Occipital lobe (tissue), 2 donors: Measurements from ENCODE around the genes BMP2, TMX4 and LAMP5.

GRCh38 chr20:5608281-5609278 is 2.2 kb downstream of the GPCPD1 start:
- RAMPAGE, long total RNA = no peak

- RAMPAGE, long total RNA = no peak
These were observed 42.4 kb upstream of the GPCPD1 start for GRCh38 chr20:5653144-5653701.

- RAMPAGE, long total RNA = no peak
These were observed 12.9 kb upstream of the SHLD1 start for GRCh38 chr20:5737063-5737899.

DNA sequence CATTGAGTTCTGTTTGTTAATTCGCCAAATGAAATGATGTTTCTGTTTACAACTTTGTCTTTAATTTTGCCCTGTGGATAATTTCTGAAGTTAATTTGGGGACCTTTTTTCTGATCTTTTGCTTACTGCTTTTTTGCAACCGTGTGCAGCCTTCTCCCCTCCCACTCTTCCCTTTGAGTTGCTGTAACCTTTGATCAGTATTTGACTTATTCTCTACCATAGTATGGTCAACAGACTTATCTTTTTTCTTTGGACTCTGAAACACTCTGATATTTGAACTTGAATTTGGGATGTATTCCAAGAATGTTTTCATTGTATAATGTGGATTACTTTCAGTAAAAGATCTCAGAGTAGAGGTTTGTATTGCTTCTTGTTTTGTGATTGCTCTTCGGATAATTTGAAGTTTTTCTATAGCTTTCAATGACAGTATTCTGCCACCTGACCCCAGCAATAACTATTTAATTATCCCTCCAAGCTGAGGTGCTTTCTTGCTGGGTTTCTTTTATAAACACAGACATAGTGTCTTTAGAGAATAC is 1.7 kb downstream of the CRLS1 start:
- RAMPAGE, long total RNA = no peak

DNA sequence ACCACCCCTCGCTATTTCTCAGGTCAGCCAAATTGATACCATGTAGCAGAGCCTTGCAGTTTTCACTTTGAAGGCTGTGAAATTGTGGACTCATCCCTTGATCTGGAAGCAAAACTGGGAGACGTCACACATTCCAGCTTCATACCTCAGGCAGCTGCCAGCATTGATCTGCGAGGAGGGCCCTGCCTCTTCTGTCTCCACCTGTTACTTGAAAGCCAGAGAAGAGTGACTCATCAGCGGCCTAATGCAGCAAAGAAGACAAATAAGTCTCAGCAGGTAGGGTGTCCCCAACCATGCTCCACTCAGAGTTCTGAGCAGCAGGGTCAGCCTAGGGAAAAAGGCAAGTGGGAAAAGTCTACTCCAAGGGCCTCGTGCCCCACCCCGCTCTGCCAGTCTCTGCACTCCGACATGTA is 69.4 kb upstream of the BMP2 start:
- RAMPAGE, long total RNA = no peak

GRCh38 chr20:6707961-6708481 is 59.5 kb upstream of the BMP2 start:
- RAMPAGE, long total RNA = no peak

DNA sequence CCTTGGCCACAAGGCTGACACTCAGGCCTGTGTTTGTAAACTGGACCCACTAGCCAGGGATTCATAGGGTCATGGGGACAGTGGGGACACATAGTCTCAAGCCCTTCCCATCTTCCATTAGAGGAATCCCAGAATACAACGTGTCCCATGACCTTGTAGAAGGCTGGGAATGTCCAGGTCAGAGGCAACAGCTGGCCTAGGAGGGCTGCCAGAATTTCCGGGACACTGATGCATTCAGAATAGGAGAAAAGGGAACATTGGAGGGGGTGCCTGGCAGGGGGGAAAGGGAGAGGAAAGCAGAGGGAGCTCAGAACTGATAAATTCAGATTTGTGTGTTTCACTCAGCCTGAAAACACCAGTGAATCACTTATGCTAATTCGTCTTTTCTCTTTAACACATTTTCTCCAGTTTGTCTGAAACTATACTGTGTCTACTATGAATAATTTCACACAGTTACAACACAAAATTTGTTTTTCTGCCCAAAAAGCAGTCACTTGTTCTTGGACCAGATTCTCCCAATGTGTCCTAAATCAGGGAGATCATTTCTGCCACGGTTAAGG is 35.5 kb upstream of the BMP2 start:
- RAMPAGE, long total RNA = no peak

DNA sequence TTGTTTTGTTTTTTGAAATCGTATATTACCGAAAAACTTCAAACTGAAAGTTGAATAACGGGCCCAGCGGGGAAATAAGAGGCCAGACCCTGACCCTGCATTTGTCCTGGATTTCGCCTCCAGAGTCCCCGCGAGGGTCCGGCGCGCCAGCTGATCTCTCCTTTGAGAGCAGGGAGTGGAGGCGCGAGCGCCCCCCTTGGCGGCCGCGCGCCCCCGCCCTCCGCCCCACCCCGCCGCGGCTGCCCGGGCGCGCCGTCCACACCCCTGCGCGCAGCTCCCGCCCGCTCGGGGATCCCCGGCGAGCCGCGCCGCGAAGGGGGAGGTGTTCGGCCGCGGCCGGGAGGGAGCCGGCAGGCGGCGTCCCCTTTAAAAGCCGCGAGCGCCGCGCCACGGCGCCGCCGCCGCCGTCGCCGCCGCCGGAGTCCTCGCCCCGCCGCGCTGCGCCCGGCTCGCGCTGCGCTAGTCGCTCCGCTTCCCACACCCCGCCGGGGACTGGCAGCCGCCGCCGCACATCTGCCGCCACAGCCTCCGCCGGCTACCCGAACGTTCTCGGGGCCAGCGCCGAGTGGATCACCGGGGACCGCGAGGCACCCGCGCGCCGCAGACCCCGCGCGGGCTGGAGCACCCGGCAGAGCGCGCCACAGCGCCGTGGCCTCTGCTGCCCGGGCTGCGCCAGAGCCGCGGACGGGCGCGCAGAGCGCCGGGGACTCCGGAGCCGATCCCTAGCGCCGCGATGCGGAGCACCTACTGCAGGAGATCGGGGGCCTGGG is at the start of gene BMP2:
Gene BMP2 (plus strand): TSS at position 395 of the 770 bp plus-strand sequence.
- RAMPAGE, long total RNA = no peak

DNA sequence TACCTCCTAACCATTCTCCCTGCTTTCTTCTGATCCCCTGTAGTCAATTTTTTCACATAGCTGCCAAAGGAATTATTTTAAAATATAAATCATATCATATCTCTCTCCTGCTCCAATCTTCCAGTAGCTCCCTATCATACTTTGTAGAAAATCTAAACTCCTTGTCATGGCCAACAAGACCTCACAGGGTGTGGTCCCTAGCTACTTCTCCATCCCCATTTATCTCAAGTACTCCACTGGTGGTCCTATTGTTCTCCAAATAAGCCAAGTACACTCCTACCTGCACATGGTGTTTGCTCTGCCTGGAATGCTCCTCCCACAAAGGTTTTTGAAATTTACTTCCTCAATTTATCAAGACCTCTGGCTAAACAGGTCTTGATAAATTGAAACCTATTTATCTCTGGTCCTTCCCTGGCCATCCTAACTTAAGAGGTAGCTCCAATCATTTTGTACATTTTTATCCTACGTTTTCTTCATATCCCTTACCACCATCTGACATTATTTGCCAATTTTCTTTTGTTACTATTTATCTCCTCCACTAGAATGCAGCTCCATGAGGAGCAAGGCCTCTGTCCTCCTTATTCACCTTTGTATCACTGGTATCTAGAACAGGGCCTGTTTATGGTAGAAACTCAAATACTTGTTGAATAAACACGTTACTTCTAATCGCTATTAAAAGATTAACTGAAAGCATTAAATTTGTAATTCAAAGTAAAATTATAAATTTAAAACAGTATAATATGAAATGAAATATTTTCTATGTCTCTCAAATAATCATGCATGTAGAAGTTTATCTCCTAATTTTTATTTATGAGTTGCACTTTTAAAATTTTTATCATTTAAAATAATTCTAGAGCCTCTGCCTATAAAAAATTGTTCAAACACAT is 11.9 kb downstream of the TMX4 start:
- RAMPAGE, long total RNA = no peak

DNA sequence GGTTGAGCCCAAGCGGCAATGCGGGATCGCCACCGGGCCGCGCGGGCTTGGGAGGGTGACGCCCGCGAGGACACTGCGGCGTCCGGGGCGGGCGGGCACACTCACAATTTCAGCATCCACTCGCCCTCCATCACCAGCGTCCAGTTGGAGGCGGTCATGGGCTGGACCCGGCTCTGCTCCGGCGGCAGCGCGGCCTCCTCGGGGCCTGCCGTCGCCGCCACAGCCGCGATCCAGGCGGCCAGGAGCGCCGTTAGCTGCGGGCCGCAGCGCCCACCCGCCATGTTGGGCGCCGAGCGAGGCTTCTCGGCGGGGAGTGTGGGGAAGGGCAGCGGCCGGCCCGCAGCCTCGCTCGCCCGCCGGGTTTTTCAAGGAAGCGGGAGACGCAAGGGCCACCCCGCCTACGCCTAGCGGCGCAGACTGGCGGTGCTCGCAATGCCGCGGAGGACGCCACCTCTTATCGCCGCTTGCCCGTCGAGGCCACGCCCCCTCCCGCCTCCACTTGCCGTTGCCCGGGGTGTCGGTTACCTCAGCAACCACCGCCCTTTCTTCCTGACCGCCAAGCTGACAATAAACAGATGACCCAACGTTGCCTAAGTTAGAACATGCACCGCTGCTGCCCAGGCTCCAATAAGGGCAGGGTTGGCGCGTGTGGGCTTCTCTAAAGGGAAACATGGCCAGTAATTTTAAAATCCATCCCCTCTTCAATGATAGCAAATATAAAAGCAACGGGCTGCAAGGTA is at the start of gene TMX4:
Gene TMX4 (minus strand): TSS at position 429 of the 740 bp plus-strand sequence.
- RAMPAGE, long total RNA = no peak

DNA sequence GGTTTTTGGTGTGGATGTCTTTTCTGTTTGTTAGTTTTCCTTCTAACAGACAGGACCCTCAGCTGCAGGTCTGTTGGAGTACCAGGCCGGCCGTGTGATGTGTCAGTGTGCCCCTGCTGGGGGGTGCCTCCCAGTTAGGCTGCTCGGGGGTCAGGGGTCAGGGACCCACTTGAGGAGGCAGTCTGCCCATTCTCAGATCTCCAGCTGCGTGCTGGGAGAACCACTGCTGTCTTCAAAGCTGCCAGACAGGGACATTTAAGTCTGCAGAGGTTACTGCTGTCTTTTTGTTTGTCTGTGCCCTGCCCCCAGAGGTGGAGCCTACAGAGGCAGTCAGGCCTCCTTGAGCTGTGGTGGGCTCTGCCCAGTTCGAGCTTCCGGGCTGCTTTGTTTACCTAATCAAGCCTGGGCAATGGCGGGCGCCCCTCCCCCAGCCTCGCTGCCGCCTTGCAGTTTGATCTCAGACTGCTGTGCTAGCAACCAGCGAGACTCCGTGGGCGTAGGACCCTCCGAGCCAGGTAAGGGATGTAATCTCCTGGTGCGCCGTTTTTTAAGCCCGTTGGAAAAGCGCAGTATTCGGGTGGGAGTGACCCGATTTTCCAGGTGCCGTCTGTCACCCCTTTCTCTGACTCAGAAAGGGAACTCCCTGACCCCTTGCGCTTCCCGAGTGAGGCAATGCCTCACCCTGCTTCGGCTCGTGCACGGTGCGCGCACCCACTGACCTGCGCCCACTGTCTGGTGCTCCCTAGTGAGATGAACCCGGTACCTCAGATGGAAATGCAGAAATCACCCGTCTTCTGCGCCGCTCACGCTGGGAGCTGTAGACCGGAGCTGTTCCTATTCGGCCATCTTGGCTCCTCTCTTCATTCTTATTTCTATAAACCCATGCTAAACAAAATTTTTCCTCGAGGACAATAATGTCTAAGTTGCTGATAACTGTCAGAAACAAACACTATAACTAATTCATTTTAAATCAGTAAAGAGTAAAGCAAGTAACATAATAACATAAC is 17.7 kb upstream of the PLCB1 start:
- RAMPAGE, long total RNA = no peak

DNA sequence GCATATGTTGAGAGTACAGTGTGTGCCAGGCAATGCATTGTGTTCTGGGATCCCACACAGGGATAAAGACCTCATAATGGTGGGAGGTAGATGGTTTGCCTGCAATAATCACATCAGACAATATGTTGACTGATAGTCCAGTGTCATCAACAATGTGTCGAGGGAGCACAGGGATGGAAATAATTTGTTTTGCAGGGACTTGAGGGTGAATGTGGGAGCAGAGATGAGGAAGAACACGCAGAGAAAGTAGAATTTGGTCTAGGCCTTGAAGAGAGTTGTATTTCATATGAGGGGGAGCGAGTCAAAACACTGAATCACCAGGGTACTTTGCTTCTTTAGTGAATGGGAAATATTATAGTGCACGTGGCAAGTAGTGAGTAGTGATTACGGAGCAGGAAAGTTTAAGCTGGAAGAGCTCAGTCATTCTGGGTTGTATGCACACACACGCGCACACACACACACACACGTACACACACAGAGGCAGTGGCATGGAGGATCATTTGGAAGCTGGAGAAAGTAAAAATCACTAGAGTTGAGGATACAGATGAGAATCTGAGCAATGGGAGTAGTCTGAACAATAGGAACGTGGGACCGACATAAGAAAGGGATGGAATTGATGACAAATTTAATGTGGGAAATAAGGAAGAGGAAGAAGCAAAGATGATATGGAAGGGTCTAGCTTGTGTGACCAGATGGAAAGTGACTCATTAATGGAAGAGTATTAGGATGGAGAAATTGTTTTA is 70.8 kb downstream of the PLCB1 start:
- RAMPAGE, long total RNA = no peak

- RAMPAGE, long total RNA = no peak
These were observed 39.5 kb downstream of the PLCB4 start for GRCh38 chr20:9108353-9108878.

- RAMPAGE, long total RNA = no peak
These were observed 157.7 kb upstream of the LAMP5 start for GRCh38 chr20:9356769-9357092.

GRCh38 chr20:9462450-9462894 is 51.9 kb upstream of the LAMP5 start:
- RAMPAGE, long total RNA = no peak

DNA sequence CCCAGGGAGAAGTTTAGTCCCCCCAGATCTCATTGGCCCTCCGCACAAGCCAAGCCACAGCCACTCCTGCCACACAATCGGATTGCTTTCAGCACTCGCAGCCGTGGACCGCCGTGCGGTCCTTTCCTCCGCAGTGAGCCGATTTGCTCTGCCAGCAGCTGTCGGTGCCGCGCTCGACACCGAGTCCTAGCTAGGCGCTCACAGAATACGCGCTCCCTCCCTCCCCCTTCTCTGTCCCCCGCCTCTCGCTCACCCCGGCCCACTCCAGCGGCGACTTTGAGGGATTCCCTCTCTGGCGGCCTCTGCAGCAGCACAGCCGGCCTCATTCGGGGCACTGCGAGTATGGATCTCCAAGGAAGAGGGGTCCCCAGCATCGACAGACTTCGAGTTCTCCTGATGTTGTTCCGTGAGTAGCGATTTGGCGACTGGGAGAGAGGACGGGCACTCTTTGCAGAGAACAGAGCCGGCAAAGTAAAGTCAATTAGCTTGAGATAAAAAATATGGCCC is at the start of gene LAMP5:
Gene LAMP5 (plus strand): TSS at position 80 of the 507 bp plus-strand sequence.
- RAMPAGE, long total RNA = no peak

GRCh38 chr20:10071742-10072135 is 37.0 kb downstream of the ANKEF1 start:
- RAMPAGE, long total RNA = no peak

DNA sequence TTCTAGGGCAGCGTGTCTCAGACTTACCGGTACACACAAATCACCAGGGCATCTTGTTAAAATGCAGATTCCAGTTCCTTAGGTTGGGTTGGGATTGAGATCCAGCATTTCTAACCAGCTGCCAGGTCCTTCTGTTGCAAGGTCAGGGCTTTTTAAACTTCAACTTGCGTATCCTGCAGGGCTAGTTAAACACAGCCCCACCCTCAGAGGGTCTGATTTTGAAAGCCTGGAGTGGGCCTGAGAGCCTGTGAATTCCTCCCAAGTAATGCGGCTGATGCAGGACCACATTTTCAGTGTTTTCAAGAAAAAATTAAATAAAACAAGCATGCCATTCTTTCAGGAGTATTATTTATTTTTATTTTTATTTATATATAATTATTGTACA is 65.3 kb downstream of the MKKS start:
- RAMPAGE, long total RNA = no peak

DNA sequence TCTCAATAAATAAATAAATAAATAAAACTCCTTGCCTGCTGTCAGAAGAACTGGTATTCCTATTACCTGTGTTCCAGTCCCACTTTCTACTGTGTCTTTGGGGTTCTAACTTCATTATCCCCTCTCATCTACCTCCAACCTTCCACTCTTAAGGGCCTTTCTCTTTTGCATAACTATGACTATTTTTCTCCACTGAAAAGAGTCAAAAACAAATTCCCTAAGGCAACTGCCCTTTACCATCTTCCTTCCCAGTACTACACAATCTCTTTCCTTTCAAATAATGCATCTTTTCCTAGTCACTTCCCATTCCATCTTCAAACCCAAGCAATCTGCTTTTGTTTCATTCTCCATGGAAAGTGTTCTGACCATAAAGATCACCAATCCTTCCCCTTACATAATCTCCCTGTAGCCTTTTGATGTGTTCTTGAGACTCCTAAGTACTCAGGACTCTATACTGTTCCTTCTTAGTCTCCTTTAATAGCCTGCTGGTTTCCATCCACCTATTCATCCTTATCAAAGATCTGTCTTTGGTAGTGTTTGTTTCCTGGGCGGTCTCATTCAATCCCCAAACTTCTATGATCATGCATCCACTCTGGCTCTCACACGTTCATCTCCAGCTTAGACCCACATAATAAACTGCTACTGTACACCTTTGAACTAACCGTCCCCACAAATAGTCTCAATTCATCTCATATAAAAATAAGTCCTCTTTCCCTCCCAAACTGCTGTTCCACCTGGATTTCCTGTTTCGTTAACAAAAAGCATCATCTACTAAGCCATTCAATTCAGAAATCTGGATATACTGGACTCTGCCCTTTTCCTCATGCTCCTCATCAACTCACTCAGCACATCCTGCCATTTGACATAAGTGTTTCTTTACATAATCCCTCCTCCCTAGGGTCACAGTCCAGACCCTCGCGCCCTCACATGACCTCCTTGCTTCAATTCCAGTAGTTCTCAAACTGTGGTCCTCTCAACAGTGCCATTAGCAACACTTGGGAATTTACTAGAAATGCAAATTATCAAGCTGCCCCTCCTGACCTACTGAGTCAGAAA is 4.9 kb downstream of the MKKS start:
- RAMPAGE, long total RNA = no peak

DNA sequence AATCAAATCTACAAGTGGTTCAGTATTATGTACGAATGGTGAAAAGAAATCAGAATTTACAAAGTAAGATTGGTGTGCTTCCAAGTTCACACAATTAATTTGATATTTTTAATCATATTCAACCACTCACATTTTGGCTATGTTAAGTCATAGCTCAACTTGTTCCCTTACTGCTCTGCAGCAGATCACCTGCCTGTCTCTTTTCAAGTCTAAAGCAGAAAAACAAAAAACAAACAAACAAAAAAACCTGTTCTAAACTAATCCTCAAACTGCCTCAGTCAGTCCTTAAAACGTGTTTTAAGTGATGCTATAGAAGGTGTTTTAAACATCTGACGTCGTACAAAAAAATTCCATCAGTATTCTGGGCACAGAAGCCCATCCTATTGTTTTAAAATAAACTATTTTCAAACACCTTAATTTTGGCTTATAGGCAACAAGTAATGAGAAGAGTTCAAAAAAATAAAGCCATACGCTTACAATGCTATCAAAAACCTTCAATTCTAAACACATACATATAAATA is 35.4 kb downstream of the JAG1 start:
- RAMPAGE, long total RNA = no peak